Cytotoxic T cell (primary cell): ENCODE data around the gene SRRM4.

GRCh38 chr12:116878508-116879328, 2.5 kb downstream of the HRK start:
- PRO-cap, 2 experiments, result no peak in any of the 2 experiments

- PRO-cap, 2 experiments, result no peak in any of the 2 experiments
These were observed 85.0 kb downstream of the TESC start for GRCh38 chr12:117014040-117014832.

GRCh38 chr12:117142016-117142658, 42.9 kb upstream of the TESC start:
- PRO-cap, 2 experiments, result no peak in any of the 2 experiments

- PRO-cap, 2 experiments, result no peak in any of the 2 experiments
These were observed 200.8 kb upstream of the NOS1 start for GRCh38 chr12:117562177-117562754.

DNA sequence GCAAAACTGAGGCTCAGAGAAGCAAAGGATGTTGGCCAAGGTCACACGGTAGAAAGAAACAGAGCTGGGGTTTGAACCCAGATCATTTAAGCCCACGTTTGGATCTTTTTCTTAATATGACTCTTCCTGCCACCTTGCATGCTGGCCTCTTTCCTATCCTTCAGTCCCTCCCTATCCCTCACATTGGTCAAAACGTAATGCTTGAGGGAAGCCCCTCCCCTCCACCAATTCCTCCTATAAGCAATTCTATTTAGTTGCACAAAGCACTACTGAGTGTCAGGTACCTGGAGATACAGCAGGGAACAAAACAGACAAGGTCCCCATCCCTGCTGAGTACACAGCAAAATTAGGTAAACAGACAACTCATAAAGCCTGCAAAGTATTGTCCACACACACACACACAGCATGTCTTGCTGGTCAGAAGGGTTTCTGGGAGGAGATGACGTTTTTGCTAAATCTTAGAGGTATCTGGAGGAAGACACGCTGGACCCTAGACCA, 179.2 kb downstream of the KSR2 start:
- PRO-cap, 2 experiments, result no peak in any of the 2 experiments

GRCh38 chr12:118024997-118025511, 8.6 kb downstream of the RFC5 start:
- PRO-cap, 2 experiments, result no peak in any of the 2 experiments

DNA sequence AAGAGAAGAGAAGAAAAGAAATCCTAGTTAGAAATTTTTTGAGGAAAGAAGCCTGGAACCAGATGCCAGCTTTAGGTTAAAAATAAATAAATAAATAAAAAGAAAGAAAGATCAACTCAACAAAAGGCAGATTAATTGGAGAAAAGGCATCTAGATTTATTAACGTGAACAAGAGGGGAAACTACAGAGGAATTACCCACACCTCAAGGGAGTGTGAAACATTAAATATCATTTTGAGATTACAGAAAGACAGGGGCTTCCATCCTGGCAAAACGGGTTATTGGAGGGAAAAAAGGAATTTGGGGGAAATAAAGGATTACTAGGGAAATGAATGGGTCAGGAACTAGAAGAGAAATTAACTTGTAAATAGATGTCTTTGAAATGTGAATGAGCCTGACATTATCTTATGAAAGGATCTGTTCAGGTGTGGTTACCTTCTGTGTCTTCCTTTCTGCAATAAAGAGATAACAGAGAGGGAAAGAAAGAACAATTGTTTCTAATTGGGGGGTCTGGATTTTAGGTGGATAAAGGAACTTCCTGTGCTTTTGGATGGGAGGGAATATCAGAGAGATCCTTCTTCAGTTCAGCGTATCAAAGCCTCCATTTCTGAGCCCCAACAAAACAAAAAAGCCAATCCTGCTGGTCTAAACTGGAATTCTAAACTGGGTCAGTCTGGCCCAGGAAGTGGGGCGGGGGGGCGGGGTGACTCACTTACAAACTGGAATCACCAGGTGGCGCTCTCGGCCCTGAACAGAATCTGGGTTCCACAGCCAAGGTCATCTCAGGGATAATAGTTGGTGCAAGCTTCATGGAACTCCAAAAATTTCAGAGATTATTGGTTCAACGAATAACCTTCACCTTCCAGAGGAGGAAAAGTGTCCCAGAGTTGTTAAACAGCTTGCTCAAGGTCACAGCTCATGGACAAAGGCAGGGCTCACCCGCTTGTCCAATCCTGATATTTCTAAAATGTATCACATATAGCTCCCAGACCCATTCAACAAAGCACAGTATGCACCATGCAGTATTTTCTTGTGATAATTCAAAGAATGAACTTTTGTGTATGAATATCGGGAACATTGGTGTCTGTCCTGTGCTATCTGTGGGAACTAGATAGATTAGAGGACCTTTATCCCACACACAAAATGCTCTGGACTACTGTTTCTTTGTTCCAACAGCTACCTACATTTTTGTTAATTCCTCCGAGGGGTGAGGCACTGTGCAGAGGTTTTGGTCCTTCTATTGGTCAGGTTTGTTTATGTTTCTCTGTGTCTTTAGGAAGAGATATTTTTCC, 15.2 kb upstream of the PEBP1 start:
- PRO-cap, 2 experiments, result no peak in any of the 2 experiments

GRCh38 chr12:118188861-118189340, 53.0 kb downstream of the PEBP1 start:
- PRO-cap, 2 experiments, result no peak in any of the 2 experiments

DNA sequence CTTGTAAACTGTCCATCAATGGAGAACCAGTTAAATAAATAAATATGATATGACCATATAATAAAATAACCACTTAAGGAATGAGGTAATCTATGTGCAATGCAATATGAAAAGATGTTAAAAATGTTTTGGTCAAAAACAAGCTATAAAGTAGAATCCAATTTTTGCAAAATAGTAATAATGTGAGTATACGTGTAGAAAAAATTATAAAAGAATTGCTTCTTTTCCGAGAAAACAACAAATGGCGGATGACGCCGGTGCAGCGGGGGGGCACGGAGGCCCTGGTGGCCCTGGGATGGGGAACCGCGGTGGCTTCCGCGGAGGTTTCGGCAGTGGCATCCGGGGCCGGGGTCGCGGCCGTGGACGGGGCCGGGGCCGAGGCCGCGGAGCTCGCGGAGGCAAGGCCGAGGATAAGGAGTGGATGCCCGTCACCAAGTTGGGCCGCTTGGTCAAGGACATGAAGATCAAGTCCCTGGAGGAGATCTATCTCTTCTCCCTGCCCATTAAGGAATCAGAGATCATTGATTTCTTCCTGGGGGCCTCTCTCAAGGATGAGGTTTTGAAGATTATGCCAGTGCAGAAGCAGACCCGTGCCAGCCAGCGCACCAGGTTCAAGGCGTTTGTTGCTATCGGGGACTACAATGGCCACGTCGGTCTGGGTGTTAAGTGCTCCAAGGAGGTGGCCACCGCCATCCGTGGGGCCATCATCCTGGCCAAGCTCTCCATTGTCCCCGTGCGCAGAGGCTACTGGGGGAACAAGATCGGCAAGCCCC, 110.1 kb downstream of the PEBP1 start:
- PRO-cap, 2 experiments, result no peak in any of the 2 experiments

DNA sequence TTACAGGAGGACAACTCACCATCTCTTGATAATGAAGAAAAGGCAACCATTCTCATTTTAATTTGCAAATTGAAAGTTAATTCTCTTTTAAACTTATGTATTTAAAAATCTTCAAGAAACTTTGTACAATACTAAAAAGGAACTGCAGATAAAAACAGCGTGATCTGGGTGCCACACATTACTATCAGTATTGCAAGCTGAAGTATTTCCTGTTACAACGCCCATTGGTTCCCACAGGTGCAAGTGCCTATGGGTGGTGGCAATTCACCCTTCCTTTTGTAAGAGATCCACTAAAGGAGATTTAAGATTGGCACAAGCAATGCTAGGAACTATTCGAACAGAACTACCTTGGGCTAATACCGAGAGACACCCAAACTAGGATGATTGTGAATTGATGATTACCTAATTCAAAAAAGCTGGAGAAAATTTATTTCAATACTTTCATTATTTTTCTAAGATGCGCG, 13.2 kb downstream of the TAOK3 start:
- PRO-cap, 2 experiments, result peak in 1 of 2 experiments; most common minus-strand start position 156 of the sequence (in 1)

DNA sequence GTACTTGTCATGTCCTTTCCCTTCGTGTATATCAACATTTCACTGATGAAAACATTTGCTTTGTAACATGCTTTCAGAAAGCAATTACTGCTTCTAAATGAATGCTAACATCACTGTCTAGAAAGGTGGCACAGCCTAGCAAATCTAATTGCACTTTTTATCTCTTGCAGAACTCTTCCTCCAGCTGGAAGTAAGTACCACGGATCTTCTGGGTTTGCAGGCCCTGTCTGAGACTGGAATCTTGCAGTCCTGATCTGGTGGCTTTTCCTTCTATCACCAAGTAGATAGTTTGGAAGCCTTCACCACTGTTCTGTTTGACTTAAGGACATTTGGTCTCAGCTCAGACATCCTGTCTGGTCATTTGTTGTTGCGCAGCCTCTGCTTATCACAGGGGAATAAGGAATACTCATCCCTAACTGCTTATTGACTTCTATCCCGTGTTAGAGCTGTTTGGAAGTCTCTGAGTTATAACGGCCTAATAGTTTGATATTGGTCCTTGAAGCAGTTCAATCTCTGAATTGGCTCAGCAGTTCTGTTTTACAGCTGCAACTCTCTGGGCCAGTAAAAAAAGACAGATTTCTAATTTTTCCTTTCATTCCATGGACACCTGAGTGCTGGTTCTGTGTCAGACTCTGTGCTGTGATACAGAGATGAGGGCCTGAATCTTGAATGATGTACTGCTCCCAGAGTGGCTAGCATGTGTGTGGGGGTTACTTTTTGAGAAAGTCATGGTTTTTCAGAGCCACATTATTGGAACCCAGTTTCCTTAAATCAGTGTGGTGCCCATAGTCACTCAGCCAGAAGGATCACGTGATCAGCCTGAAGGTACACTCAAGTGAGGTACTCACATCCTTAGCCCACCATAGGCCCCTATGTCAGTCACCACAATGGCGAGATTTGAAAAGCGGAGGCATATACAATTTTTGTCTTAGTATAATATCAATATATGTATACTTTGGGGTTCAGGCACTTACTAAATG, 13.7 kb downstream of the SUDS3 start:
- PRO-cap, 2 experiments, result no peak in any of the 2 experiments

DNA sequence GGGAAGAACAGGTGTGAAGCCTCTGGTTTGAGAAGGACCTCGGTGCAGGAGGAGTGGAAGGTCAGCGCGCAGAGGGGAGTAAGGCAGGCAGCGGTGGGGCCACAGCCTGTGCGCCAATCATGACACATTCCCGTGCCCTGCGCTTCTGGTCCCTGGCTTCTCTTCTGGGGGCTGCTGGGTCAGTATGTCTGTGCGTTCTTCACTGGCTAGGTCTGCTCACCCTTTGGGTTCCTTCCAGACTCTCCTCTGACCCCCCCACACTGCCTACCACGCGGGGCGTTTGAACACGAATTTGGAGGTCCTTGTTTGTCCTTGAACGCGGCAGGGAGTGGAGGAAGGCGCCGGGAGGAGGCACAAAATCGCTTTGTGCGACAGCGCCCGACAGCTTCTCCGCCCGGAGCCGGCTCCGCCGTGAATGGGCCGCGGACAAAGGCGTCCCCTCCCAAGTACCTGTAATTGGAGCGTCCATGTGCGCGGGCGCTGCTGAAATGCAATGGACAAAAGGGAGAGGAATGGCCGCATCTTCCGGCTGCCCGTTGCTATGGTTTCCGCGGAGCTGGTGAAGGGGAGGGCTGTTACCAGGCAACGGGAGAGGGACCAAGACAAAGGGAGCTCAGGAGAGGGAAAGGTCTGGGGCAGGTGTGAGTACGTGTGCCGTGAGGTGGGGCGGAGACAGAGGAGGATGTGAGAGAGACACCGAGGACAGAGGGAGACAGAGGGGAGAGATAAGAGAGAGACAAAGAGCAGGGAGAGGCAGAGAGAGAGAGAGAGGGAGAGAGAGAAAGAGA, 207.1 kb upstream of the SRRM4 start:
- PRO-cap, 2 experiments, result no peak in any of the 2 experiments

GRCh38 chr12:118981032-118982151, at the start of gene SRRM4:
Gene SRRM4, plus strand, starts transcription at chr12:118981541.
- PRO-cap, 2 experiments, result no peak in any of the 2 experiments

DNA sequence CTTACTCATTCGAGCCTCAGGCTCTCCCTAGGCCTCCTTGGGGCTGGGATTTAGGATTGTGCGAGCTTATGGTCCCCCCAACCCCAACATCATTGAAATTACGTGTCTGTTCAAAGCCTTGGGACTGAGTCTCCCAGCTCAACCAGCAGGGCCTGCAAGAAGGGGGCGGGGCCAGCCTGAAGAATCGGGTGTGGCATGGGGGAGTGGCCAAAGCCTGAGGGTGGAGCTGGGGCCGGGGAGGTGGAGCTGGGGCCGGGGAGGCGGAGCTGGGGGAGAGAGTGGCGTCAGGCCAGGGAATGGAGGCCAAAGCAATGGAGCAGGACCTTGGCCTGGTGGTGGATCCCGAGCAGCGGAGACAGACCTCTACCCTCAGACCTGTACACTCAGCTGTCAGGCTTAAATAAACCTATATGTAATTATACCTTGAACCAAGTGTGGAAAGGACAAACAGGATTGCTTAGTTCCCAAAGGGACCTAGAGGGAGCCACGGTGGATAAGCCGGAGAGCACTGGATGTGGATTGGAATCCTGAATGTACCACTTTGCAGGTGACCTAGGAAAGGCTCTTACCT, 24.2 kb upstream of the HSPB8 start:
- PRO-cap, 2 experiments, result no peak in any of the 2 experiments

DNA sequence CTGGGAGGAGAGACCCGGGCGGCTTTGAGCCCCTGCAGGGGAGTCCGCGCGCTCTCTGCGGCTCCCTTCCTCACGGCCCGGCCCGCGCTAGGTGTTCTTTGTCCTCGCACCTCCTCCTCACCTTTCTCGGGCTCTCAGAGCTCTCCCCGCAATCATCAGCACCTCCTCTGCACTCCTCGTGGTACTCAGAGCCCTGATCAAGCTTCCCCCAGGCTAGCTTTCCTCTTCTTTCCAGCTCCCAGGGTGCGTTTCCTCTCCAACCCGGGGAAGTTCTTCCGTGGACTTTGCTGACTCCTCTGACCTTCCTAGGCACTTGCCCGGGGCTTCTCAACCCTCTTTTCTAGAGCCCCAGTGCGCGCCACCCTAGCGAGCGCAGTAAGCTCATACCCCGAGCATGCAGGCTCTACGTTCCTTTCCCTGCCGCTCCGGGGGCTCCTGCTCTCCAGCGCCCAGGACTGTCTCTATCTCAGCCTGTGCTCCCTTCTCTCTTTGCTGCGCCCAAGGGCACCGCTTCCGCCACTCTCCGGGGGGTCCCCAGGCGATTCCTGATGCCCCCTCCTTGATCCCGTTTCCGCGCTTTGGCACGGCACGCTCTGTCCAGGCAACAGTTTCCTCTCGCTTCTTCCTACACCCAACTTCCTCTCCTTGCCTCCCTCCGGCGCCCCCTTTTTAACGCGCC, 626 bp downstream of the TMEM233 start:
- PRO-cap, 2 experiments, result no peak in any of the 2 experiments

DNA sequence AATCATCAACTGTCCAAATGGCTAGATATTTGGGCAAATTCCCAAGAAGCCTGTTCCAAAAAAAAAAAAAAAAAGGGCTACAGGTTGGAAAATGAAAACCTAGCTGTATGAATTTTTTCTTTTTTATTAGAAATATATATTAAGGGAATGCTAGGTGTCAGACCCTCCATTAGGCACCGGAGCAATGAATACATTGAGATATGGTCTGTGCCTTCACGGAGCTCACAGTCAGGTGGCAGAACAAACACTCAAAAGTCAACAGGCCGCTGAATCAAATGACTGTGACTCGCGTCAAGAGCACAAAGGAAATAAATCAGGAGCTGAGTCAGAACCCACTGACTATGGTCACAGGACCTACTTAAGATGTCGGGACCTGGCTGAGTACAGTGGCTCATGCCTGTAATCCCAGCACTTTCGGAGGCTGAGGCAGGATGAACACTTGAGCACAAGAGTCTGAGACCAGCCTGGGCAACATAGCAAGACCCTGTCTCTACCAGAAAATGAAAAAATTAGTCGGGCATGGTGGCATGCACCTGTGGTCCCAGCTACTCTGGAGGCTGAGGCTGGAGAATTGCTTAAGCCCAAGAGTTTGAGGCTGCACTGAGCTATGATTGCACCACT, 19.7 kb downstream of the TMEM233 start:
- PRO-cap, 2 experiments, result no peak in any of the 2 experiments

DNA sequence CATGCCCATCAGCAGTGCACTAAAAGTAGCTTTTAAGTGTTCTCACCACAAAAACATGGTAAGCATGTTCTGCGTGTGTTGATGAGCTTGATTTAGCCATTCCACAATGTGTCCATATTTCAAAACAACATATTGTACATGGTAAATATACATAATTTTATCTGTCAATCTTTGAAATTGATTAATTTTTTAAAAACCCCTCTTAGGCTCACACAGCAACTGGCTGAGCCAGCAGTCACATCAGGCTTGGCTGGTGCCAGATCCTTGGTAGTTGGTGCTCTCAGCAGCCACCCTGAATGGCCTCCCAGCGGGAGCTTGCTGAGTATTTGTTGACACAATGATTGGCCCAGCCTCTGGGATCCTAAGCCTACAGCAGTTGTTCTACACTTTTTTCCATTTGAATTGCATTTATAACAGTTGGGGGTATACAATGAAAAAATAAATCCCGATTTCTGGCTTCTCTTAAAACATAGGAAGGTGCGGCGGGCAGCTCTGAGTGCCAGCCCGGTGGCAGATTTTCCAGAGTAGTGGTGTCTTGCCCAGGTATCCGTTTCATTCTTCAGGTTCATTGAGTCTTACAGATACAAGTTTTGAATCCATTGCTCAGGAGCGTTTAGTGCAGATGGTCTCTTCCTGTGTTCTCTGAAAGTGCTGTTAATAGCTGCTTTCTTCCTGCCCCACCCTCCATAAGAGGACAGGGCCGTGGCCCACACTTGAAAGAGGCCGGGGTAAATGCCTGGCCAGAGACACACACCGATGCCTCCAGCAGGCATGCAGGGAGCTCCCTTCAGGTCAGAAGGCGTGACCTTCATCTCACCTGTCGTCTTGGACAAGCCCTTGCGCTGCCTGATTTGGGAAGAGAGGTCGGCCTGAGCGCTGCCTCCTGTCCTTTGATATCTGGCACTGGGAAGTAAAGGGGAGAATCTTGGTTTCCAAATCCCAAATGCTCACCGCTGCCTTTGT, 11.3 kb downstream of the PRKAB1 start:
- PRO-cap, 2 experiments, result no peak in any of the 2 experiments

GRCh38 chr12:119683230-119684139, 15.6 kb downstream of the PRKAB1 start:
- PRO-cap, 2 experiments, result no peak in any of the 2 experiments

GRCh38 chr12:119685198-119685842, 17.4 kb downstream of the PRKAB1 start:
- PRO-cap, 2 experiments, result no peak in any of the 2 experiments

GRCh38 chr12:119710129-119710699, 42.3 kb downstream of the PRKAB1 start:
- PRO-cap, 2 experiments, result no peak in any of the 2 experiments